H4 (cell line): ENCODE measurements around the genes ANO1 and PHOX2A.

GRCh38 chr11:70063599-70063994, 14.5 kb upstream of the ANO1 start:
- RAMPAGE, long total RNA, result no peak

GRCh38 chr11:70077694-70078715, at the start of gene ANO1:
Gene ANO1, plus strand, starts transcription at chr11:70078317.
- RAMPAGE, long total RNA, result no peak

- RAMPAGE, long total RNA, result no peak
These were observed 50.4 kb downstream of the ANO1 start for GRCh38 chr11:70128349-70129015.

DNA sequence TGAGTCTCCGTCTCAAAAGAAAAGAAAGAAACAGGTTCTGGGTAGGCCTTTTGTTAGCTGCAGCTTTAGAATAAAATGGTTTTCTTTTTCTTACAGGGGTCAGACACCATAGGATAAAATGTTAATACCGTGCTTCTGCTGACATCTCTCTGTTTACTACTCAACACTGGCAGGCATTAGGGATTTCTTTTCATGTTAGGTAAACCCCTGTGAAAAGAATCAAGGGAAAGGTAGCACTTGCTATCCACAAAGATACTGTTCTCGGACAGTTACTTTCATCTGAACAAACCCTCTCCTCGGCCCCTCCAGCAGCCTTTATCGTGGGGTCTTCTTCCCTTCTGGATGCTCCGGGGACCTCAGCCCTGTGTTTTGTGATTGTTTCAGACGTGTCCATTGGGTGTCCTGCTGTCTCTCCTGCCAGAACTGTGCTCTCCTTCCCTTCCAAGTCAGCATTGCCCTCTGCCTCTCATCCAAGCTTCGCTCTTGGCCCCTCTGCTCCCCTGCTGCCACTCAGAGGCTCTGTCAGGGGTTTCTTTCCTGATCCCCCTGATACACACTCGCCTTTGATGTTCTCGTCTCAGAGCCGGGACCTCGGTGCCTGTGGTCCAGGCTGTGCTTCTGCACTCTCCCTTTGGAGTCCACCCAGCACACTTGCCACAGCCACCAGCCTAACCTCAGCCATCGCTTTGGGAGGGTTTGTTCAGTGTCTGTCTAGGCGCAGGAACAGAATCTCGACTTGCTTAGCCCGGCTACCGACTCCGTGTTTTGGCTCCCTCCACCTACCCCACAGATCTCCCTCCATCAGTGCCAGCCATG, 28.9 kb downstream of the PPFIA1 start:
- RAMPAGE, long total RNA, result no peak

- RAMPAGE, long total RNA, result no peak
These were observed 59.6 kb downstream of the PPFIA1 start for GRCh38 chr11:70330054-70330458.

DNA sequence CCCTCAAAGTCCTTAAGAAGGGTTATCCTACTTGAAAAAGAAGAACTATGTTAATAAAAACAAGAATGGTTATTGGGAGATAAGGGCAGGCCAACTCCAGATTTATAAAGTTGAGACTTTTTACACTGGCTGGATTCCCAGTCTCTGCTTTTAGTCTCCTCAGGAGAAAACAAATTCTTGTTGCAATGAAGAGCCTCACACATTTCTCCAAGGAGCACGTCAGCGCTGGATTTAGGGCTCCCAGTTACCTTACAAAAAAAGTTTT, 34.1 kb upstream of the CTTN start:
- RAMPAGE, long total RNA, result no peak

GRCh38 chr11:70424566-70424847, 26.2 kb downstream of the CTTN start:
- RAMPAGE, long total RNA, result no peak

DNA sequence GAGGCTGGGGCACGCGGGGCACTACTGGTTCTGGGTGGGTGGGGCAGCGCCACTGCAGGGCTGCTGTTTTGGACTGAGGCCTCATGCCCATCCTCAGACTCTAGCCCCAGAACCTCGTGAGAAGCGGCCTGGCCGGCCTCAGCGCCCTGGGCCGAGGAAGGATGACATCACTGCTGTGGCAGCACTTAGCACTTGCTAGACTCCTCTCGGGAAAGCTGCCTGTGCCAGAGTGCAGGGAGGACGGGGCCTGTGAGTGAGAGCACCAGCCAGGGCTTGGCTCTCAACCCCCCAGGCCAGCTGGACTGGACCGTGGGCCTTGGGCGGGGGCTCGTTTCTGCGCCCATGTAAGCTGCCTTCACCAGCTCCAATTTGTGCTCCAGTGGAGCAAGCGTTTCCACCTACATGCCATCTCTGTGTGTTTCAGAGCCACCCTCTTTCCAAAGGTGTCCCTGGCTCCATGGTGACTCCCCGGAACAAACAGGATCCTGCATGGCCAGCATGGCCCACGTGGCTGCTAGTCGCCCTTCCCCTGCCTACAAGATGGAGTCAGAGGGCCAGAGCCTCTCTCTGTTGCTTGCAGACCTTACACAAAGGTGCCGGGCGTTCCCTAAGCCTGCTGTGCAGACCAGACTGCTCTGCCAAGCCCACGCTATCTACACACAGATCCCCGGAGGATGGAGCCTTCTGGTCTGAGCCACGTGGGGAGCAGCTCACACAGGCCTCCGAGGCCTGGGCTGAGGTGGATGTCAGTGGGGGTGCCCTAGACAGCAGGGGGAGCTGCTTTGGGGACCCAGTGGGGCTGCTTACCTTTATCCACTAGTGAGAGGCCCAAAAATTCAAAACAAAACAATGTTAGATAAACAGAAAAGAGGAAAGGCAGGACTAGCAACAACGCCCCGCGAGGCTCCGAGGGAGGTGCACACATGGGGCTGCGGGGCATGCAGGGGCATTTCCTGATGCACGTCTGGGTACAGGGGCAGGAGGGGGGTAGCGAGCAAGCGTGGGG, 103.1 kb downstream of the CTTN start:
- RAMPAGE, long total RNA, result no peak

DNA sequence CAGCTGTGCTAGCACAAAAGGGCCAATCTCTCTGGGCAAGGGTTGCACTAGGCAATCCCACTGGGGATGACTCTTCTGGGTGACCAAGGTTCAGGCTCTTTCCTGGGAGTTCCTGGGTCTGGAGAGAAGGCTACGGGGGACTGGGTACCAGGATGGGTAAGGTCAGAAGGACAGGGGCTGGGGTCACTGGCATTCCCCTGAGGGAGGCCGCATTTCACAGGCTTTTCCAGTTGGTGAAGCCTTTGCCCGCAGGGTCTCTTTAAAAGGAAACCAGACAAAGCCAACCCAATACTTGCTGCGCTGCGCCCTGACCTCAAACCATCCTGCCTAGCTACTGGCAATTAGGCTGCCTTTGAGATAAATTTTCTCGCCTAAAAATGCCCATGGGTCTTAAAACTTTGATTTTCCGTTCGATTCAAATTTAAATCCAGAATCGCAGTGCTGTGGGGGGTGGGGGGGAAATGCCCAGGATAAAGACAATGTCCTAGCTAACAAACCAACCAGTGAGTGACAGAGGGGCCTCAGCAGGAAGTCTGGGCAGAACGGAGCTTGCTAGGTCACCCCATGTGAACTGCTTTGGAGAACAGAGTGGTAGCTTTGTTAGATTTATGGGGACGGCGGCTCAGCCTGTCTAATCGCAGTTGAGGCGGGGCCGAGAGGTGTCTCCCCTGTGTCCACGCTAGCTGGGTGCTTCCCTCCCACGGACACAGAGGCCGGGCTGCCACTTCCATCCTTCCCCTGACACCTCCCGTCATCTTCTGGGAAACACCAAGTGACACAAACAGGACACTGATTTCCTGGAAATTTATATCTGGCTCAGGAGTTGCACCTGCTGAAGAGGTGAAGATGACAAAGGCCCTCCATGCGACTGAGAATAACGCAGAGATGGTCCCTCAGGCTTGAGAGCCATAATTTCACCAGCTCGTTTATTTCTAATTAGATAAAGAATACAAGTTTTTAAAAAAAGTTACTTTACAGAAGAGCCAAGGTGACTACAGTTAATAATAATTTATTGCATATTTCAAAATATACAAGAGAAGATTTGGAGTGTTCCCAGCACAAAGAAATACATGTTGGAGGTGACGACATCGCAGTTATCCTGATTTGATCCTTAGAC, 243.9 kb downstream of the CTTN start:
- RAMPAGE, long total RNA, result no peak

DNA sequence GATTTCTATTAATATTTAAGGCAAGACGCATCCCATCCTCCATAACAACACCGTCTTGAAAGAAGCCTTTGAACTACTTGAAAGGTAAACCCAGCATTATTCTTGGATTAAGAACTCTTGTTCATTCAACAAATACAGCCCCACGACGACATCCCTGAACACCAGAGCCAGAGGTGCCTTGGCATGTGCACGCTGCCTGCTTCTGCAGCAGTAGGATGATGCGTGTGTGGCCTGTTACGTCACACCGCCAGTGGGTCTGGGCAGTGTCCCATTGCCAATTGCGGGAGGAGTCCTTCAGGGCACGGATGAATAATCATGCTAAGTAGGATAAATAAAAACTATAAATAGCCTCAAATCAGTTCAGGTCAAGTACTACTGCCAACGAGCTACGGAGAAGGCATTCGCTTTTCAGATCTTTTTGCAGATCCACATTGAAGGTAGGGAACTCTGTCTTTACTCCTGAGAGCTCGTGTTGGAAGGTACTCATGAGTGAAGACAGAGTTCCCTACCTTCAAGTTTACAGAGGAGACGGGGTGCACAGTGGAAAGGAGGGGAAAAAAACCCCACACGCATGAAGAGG, 380.4 kb downstream of the SHANK2 start:
- RAMPAGE, long total RNA, result no peak

DNA sequence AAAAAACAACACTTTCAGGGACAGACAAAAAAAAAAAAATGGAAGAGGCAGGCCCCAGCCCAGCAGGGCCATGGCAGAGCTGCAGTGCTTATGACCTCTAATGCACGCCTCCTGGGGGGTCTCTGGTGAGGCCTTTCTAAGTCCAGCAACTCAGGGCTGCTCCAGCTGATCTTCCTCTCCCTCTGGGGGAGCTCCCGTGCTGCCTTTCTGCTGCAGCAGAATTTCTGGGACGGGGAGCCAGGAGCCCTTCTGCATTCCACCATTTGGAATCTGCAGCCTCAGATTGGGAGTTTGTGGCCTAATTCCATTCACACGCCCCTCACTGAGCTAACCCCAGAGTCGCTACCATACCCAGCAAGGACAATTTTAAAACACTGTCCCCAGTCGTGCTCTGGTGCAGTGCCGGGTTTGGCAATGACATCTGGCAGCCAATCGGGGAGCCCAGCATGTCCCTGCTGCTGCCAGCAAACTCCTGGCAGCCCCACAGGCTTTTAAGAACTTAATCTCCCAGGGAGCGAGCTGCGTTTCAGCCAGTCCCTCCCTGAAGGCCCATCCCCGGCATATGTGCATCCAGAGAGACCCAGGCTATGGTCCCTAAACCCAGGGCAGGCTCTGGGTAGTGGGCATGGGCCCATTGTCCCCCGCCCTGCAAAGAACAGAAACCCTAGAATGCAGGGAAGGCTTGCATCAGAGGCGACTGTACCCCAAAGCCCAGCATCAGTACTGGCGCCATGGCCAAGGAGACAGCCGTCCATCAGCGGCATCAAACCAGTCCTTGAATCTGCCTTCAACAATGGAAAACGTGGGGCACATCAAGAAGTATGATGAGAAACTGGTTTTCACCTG, 4.7 kb downstream of the SHANK2 start:
- RAMPAGE, long total RNA, result no peak

GRCh38 chr11:71249305-71249640, 3.1 kb downstream of the SHANK2 start:
- RAMPAGE, long total RNA, result no peak

GRCh38 chr11:71421332-71421764, 26.8 kb downstream of the DHCR7 start:
- RAMPAGE, long total RNA, result no peak

GRCh38 chr11:71639303-71639600, 56.6 kb upstream of the KRTAP5-11 start:
- RAMPAGE, long total RNA, result no peak

GRCh38 chr11:71901092-71901713, 22.9 kb downstream of the DEFB131B start:
- RAMPAGE, long total RNA, result no peak

DNA sequence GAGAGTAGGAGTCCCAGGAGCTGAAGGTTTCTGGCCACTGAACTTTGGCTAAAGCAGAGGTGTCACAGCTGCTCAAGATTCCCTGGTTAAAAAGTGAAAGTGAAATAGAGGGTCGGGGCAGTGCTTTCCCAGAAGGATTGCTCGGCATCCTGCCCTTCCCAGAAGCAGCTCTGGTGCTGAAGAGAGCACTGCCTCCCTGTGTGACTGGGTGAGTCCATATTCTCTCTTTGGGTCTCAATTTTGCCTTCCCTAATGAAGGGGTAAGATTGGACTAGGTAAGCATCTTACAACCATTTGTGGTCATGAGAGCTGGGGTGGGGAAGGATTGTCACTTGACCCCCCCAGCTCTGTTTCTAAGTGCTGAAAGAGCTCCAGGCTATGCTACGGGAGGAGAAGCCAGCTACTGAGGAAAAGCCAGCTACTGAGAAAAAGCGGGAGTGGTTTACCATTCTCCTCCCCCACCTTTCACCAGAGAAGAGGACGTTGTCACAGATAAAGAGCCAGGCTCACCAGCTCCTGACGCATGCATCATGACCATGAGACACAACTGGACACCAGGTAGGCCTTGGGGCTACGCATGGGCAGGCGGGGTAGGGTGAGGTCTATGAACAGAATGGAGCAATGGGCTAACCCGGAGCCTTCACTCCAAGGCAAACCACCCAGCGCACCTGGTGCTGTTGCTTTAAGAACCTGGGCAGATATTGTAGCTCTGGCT, 903 bp downstream of the IL18BP start:
- RAMPAGE, long total RNA, result no peak

GRCh38 chr11:72069241-72069706, 11.1 kb downstream of the NUMA1 start:
- RAMPAGE, long total RNA, result no peak

DNA sequence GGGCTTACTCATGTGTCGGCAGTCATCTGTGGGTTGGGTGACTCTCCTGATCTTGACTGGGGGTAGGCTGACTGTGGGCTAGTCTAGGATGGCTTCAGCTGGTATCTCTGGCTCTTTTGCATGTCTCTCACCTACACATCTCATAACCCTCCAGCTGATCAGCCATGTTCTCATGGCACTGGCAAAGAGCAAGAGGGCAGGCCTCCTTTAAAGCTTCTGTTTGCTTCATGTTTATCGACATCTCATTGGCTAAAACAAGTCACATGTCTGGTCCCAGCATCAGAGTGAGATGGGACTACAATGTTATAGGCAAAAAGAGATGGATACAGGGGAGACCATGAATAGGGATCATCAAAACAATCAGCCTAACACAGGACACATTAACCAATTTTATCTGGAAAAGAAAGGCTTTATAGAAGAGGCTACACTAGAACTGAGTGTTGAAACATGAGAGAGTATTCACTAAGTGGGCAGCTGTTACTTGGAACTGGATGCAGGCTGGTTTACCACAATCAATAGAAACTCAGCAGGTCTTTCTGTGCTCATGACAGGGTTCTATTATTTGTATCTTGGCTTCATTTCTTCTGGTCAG, 5.2 kb downstream of the LRRC51 start:
- RAMPAGE, long total RNA, result no peak

DNA sequence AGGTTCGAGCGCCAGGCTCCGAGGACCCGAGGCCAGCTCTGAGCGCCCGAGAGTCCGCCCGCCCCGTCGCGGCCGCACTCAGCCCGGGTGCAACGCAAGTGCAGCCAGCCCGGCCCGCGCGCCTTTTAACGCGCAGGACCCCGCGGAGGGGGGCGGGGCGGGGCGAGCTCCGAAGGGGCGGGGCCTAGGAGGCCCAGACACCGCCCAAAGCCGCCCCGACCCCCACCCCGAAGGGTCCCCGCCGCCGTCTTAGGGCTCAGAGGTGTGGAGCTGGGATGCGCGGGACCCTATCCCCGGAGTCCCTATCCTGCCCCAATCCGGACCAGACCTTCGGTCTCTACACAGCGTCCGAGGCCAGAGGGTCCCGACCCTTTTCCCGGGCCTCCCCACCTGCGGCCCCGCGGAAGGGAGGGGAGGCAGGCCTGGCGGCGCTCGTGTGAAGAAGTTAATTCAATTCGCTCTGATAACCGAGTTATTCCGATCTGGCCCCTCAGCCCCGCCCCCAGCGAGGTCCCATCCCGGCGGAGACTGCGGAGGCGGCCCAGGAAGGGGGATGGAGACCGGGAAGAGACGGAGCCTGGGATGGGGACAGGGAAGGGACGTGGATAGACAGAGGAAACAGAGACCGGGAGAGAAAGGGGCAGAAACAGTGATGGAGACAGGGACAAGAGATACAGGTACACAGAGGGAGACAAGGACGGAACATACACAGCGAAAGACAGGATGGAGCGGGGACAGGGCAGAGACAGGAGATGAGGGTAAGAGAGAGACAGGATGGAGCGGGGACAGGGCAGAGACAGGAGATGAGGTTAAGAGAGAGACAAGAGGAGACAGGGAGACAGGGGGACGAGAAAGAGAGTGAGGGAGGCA, at the start of gene PHOX2A:
TSS of gene PHOX2A (minus strand) at position 100 of the 870 bp plus-strand sequence.
- RAMPAGE, long total RNA, result no peak

- RAMPAGE, long total RNA, result no peak
These were observed 89.9 kb downstream of the PDE2A start for GRCh38 chr11:72583866-72585188.